Helper T cell (primary cell): ENCODE measurements around a stretch of chr1.

DNA sequence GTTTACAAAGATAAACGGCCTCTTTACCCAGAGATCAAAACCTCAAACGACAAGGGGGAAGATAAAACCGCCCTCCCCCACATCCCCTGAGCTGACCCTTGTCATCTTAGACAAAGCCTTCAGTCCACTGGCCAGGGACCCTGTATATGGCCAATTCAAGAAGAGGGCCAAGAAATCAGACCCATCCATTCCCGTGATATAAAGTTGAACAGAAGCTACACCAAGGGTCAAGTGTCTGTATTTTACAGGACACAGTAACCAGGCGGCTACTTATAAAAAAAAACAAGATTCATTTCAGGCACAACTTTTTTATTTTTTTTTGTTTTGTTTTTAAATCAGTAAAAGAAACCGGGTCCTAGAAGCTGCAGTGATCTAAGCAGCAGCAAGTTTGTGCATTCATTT is 430 bp upstream of the NRAS start:
- PRO-cap, 2 experiments = peak in 1 of 2 experiments; most common minus-strand start position 91 of the sequence (in 1)

- PRO-cap, 2 experiments = no peak in any of the 2 experiments
Observed at GRCh38 chr1:114733552-114734456, 17.2 kb upstream of the NRAS start.

GRCh38 chr1:114752438-114753703 is 4.9 kb downstream of the CSDE1 start:
- PRO-cap, 2 experiments = no peak in any of the 2 experiments

- PRO-cap, 2 experiments = no peak in any of the 2 experiments
Observed at GRCh38 chr1:114756529-114756888, 1.3 kb downstream of the CSDE1 start.

GRCh38 chr1:115063212-115063609 is 26.1 kb downstream of the TSPAN2 start:
- PRO-cap, 2 experiments = peak in 2 of 2 experiments; most common plus-strand start chr1:115063422 (in 2); most common minus-strand start chr1:115063321 (in 2)

DNA sequence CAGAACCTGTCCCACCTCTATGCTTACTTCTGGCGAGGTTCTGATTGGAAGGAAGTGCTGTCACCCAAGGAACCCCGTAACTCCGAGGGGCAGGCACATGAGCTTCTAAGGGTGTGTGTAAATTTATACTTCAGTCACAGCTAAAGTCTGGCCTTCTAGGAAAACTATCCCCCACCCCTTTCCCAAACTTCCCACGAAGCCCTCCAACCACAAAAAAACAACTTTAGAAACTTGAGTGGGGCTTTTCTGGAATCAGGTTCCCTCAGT is 3.9 kb downstream of the TSPAN2 start:
- PRO-cap, 2 experiments = no peak in any of the 2 experiments

DNA sequence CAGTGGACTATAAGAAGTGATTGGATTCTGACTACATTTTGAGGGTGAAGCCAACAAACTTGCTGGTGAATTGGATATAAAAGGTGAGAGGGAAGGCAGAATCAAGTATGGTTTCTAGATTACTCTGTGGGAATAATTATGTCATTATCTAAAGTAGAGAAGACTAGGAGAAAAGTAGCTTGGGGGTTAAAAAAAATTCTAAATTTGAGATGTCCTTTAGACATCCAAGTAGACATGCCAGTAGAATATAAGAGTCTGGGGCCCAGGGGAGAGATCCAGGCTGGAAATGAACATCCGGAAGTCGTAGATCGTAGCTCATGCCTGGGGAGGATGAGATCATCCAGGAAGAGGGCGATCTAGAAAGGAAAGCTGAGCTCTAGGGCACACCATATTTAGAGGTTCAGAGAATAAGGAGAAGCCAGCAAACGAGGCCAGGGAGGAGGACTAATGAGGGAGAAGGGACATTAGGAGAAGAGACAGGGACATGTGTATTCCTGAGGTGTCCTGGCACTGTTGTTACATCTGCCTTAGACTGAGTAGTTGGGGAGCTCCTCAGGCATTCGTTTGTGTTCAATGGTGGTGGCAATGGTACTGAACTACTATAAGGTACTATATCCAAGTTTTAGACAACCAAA is 12.2 kb downstream of the NGF start:
- PRO-cap, 2 experiments = no peak in any of the 2 experiments

DNA sequence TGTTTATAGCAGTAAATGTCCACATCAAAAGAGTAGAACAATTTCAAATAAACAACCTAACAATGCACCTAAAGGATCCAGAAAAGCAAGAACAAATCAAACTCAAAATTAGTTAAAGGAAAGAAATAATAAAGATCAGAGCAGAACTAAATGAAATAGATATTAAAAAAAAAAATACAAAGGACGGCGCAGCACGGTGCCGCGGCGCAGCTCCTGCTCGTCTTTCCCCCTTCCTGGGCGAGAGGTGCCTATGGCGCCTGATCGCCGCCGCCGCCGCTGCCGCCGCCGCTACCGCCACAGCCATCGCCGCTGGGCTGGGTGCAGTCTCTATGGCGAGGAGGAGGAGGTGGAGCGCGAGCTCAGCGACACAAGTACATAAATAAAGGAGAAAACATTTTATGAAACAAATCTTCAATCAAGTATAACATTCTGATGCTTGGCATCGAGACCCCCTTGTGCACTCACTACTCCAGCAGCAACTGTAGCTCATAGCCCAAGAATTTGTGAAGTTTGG is 77.6 kb upstream of the VANGL1 start:
- PRO-cap, 2 experiments = no peak in any of the 2 experiments

DNA sequence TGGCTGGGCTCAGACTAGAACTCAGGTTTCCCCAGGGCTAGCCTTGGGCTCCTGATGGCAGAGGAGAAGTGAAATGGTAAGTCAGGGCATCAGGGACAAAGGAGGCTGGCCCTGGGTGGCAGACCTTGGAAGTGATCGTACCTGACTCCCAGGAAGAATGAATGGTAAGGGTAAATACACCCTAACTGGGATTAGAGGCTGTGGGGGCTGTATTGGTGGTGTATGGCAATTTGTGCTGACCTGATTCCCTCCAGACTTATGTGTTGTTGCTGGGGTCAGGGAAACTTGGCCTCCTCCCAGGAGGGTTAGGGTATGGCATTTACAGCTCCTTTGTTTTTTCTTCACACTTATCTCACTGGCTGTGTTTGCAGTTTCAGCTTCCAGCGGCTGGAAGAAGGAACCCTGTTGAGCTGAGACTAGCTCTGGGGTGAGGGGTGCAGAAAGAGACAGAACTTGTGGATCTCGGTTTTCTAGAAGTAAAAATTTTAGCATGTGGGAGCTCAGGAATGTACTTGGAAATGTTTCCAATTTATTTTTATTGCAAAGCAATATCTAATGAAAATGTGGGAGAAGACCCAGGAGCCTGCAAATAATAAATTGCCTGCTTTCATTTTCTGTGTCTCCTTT is 8.2 kb downstream of the VANGL1 start:
- PRO-cap, 2 experiments = no peak in any of the 2 experiments

DNA sequence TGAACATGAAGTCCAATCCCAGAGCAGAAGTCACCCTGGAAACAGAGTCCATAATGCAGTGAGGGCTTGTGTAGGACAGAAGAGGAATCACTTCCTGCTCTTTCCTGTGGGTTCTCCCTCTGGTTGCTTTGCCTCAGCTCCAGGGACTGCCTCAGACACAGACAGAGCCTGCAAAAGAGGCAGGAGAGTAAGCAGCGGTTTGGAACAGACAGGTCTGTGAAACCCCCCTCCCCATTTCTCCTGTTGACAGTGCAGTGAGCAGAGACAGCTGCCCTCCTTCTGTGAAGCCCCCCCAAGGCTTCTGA is 52.9 kb downstream of the MAB21L3 start:
- PRO-cap, 2 experiments = no peak in any of the 2 experiments

DNA sequence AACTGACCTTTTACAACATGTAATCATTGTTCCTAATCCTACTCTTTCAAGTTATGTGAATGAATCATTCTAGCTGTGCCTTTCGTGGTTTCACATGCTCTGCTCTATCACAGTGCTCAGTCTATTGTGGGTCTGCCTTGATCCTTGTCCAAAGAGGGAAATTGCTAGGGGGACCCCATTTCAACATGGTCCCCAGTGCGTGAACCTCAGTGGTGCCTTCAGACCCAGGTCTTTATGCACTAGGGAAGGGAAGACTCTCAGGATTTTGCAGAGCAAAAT is 118.1 kb upstream of the ATP1A1 start:
- PRO-cap, 2 experiments = no peak in any of the 2 experiments

GRCh38 chr1:116273504-116273867 is 99.6 kb upstream of the ATP1A1 start:
- PRO-cap, 2 experiments = no peak in any of the 2 experiments

DNA sequence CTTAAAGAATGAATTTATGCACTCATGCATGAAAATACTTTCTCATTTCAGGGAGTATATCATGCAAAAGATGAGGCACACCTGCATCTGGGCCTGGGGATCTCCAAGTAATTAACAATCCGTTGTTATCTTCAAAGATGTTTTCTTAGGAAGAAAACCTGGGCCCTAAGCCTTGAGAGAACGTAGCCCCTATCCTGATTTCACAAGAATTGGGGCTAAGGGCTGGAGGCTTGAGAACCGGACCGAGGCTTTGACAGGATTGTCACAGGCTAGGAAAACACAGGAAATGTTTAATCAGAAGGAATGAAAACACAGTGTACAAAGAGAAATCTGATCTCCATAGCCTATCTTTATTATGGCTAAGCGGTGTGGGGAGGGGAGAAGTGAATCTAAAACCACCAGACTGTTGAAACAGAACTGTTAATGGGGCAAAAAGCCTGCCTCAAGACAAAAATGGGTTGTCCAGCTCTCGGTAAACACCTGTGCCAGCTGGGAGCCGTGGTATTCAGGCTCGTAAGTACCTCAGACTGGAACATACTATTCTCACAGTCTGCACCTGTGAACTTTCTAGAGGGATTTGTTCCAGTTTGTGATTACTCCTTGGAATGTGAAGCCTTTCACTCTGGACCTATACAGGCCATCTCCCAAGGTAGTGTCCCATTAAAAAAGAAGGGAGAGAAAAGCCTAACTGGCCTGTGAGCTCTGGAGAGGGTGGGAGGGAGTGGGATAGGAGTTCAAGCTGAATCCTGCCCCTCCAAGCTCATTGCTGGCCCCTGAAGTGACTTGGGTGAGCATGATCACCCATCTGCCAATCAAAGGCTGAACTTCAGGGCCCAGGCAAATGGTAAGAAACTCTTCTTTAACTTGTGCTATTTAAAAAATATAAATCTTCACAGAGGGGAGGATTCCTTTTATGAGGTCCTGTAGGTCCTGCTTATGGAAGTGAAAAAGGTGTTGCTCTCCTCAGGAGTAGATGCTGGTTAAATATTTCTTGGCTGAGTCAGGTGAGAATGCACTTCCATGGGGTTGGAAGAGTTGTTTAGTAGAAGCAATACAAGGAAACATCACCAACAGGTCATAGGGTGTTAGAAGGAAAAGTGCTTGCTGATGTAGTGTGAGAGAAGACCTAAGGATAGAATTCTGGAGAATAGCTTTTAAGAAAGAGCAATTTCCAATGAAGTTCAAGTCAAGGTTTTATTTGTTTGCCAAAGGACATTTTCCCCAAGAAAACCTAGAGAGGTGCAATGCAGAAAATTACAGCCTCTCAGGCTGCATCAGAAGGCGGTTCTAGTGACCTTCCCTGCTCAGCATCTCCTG is 42.5 kb upstream of the ATP1A1 start:
- PRO-cap, 2 experiments = no peak in any of the 2 experiments

- PRO-cap, 2 experiments = no peak in any of the 2 experiments
Observed at GRCh38 chr1:116374348-116374718, 1.3 kb downstream of the ATP1A1 start.

GRCh38 chr1:116404013-116405287 is 31.4 kb downstream of the ATP1A1 start:
- PRO-cap, 2 experiments = no peak in any of the 2 experiments

- PRO-cap, 2 experiments = no peak in any of the 2 experiments
Observed at GRCh38 chr1:116492361-116492785, 78.5 kb downstream of the CD58 start.

DNA sequence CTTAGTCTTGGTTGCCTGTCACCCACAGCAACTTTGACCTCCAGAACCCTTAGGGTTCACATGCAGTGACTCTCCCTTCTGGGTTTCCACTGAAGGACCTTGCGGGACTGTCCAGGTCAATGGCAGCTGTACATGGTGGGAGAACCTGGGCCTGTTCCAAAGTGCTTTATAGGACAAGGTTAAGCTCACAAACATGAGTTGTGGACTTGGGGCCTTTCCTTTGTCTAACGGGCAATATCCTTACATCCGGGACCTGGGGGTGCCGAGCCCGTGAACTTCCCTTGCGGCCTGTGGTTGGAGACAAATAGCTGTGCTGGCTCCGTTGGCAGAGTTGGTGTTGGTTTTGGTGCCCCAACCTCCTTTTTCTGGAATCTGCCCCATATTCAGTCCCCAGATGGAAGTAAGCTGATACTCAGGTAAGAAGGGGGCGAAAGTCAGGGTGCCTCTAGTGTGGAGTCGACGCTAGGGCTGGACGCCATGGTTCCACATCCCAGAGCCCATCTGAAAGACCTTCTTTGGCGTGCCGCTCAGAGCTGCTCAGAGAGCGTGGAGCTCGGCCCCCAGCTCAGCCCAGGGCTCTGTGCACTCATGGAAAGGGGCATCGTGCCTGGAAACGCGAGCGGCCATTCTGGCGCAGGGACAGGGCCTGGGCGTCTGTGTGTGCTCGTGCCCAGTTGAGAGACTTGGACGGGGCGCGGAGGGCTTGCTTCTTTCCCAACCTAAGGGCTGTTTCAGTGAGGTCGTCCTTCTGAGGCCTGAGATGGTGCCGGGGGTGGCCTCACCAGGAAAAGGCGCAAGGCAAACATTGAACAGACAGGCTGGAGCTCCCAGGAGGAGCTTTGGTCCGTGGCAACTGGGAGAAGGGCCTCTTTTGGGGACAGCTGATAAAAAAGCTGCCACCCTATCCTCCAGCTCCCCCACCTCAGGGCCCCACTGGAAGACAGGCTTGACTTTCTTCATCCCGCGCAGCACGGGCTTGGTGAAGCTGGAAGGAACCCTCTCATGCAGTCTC is 77.4 kb downstream of the CD58 start:
- PRO-cap, 2 experiments = no peak in any of the 2 experiments

DNA sequence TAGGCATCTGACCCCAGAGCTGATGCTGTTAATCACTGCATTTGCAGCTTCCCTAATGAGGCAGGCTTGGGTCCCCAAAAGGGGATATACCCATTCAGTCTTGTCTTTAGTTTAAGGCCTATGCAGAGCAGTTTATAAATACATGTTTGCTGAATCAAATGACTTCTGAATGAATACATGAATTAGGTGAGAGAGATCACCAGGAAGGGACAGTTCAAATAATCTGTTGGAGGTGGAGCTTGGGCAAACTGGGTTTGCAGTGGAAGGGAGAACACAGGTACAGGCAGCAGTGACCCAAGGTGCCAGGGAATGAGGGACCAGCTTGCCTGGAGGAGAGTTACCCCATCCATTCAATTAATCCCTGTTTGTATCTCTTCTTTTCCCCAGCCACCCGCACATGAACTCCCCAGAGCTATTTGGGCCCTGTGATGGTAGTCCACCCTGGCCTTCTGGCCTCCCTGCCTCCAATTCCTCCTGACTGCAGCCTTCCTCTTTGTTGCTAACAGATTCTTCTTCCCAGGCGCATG is 1.9 kb downstream of the CD58 start:
- PRO-cap, 2 experiments = no peak in any of the 2 experiments

- PRO-cap, 2 experiments = peak in 2 of 2 experiments; most common plus-strand start chr1:116737543 (in 2); most common minus-strand start chr1:116737654 (in 1)
Observed at GRCh38 chr1:116737391-116737916, 16.8 kb upstream of the CD2 start.

DNA sequence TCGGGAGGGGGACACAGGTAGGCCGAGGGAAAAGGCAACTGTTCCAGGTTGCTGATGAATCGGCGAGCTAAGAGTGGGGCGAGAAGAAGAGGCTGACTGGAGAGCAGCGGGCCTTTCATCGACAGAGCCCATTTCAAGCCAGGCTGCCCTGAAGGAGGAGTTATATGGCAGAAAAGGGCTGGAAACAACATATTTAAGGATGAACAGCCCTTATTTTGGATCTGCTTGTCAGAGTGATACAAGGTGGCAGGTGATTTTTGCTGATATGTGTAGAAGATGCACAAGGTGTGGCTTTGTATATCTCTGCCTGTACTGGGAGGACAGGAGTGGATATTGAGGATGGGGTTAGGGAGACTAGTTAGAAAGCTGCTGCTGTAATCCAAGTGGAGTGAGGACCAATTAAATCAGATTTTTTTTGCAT is 1.0 kb downstream of the CD2 start:
- PRO-cap, 2 experiments = peak in 1 of 2 experiments; most common plus-strand start position 220 of the sequence (in 1); most common minus-strand start position 98 of the sequence (in 1)